Measurements from ENCODE around the genes TMEM200B, PTPRU and ZCCHC17.

DNA sequence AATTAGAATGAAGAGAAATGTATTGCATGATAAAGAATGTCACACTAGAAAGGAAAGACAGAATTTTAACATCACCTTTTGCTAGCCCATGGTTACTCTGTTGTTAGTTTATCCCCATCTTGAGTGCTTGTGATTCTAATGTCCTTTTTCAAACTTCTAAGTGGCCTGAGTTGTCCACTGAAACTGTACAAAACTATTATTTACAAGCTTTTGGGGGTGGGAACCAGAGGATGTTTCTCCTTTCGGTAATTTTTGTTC, 40.6 kb downstream of the TMEM200B start:
- PRO-cap, result no peak

DNA sequence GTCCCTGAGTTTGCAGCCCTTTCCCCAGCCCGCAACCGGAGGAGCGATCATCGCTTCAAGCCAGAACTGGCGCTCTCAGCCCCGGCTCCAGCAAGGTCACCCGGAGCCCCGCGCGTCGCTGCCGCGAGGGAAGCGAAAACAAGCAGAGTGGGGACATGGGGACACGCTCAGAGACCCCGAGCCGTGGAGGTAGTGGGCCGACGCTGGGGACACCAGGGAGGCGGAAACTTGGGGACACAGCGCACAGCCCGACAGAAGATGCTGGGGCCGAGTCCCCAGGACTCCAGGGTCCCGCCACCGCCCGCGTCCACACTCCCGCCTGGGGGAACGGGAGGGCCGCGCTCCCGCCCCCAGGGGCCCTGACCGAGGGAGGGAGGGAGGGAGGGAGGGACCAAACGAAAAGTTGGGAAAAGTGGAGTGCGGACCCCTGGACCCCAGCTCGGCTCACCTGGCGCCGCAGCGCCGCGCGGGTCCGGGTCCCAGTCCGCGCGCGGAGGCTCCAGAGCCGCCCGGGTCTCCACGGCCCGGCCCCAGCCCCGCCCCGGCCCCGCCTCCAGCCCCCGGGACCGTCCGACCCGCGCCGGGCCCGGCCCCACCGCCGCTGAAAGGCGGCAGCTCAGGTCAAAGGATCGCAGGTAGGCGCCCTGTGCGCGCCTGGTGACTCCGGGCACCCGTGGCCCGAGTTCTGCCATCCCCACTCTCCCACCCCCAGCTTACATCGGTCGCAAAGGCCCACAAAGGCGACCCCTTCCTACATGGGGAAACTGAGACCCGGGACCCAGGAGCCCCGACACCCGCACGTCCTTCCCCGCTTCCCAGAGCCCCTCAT, at the start of gene TMEM200B:
TMEM200B (minus strand) TSS at position 496 of the 829 bp plus-strand sequence.
- PRO-cap, result no peak

DNA sequence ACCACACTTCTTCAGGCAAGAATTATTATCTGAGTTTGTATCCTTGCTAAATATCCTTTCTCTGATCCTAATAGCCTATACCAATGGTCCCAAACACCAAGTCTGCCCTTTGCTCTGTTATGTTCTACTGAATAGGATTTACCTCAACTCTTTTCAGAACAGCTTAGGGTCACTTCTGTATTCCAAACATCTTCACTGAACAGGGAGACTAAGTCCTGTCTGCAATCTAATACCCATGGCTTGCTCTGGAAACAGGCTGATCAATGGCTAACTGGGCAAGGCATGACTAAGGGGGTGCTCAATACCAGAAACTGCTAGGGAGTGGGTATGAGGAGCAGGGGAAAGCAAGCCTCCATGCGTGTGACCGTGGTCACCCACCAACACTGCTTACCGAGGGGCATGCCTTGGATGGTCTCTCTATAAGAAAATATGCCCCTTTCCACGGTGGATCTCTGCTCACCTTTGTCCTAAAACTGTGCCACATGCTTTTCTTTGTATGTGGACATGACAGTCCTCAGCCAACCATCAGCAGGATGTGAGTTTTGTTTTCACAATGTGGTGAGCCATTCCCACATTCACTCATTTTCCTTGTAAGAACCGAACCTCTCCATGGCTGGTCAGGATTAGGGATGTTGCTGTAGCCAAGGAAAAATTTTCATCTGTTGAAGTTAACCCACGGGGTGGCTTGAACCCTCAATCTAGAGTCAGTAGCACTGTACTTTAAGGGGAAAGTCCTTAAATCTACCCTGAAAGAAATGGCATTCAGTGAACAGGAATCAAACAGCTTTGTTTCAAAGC, 16.1 kb downstream of the SRSF4 start:
- PRO-cap, result no peak

GRCh38 chr1:29227349-29228041, 3.2 kb downstream of the MECR start:
- PRO-cap, result no peak

DNA sequence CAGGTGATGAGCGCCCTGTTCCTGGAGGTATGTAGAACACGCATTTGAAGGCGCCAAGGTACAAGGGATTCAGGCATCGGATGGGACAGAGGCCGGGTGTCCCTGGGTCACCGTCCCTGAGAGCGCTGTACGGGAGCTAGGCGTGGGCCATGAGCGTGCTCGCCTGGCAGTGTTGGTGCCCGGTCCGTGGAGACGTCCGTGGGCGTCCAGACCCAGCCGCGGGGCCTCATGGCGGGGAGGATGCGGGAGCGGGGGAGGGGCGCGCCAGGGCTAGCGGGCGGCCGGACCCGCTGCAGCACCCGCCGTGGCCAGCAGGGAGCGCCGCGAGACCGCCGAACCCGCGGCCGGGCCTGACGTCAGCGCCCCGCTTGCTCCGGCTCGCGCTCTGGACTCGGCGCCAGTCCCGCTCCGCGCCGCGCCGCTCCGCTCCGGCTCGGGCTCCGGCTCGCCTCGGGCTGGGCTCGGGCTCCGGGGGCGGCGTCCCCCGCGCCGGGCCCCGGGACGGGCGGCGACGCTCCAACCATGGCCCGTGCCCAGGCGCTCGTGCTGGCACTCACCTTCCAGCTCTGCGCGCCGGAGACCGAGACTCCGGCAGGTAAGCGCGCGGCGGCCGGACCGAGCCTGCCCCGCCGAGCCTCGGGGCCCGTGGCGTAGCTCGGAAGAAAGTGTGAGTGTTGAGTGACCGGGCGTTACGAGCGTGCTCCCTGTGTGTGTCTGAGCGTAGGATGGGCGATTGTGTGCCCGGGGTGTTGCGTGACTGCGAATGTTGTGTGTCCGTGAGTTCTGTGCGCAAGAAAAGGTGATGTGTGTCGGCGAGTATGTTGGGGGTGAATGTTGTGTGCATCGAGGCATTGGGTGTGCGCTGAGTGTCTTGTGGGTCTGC, at the start of gene PTPRU:
PTPRU (plus strand) TSS at position 400 of the 883 bp plus-strand sequence.
- PRO-cap, result no peak

- PRO-cap, result no peak
These were observed 47.2 kb downstream of the PTPRU start for GRCh38 chr1:29283214-29284319.

GRCh38 chr1:29900691-29901064, 664.4 kb downstream of the PTPRU start:
- PRO-cap, result no peak

DNA sequence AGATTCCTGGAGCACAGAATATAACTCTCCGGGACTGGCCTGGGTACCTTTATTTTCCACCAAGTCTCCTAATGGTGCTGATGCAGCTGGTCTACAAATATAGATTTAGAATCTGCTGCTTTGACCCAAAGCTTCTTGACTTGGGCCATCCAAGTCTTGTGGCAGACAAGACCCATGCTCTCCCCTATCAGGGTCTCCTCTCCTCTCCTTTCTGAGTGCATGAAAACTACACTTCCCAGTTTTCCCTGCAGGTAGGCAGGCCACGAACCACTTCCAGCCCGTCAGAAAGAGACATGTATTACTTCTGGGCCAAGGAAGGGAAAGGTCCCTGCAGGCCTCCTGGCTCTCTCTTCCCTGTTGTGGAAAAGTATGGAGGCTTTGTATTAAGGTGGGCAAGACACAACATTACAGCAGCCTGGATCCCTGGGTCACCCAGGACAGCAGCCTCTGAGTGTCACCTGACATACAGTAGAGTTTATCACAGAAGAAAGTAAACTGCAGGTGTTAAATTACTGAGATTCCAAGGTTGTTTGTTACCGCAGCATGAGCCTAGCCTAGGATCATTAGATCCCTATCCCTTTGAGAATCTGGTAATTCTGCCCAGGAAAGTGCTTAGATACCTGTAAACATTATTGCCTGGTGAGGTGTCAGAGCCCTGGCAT, 717.4 kb downstream of the MATN1 start:
- PRO-cap, result no peak

- PRO-cap, result no peak
These were observed 525.9 kb downstream of the MATN1 start for GRCh38 chr1:30197534-30197933.

- PRO-cap, result no peak
These were observed 201.2 kb downstream of the MATN1 start for GRCh38 chr1:30522181-30522678.

- PRO-cap, result no peak
These were observed 1.5 kb downstream of the LAPTM5 start for GRCh38 chr1:30756096-30756533.

- PRO-cap, result no peak
These were observed 24.7 kb upstream of the LAPTM5 start for GRCh38 chr1:30782301-30782625.

- PRO-cap, result no peak
These were observed 31.0 kb upstream of the LAPTM5 start for GRCh38 chr1:30788513-30789123.

DNA sequence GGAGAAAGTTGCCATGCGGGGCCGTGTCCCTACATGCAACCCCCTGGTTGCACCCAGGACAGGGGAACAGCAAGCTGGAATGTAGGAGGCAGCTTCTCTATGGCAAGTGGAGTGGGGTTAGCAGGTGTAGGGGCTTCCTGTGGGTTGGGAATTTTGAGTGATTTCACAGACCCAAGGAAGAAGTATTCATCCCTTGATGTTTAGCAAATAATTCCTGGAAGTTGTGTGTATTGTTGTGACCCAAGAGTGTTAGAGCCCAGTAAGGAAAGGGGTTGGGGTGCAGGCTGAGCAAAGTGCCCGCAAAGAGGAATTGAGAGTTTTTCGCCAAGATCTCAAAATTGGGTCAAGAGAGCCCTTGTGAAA, 72.9 kb upstream of the LAPTM5 start:
- PRO-cap, result no peak

DNA sequence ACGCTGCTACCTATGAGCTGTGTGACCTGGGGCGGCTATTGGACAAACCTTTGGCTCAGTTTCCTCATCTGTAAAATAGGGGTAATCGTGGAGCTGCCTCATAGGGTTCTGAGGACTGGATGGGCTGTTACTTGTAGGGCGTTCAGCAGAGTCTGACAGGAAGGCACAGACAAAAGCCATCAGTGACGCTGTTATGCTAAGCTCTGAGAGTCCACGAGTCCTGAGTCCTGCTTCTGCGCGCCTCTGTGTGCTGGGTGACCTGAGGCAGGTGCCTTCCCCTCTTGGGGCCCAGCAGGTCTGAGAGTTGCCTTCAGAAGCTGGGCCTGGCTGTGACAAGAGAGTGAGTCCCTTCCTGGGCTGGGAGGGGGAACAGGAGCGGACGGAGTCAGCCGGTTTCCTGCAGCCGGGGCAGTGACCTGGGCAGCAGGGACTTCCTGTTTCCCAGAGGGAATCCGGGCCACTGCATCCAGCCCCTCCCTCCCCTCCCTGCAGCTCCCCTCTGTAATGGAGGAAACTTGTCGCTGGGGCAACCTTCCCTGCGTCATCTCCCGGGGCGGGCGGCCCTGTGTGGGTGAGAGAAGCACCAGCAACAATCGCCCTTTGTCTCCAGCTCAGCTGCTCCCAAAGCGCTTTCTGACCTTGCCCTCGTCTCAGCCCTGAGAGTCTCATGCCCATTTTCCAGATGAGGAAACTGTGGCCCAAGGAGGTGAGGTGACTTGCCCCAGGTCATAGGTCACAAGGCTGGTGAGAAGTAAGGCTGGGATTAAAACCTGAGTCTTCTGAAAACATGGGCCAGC, 61.2 kb downstream of the SDC3 start:
- PRO-cap, result no peak

DNA sequence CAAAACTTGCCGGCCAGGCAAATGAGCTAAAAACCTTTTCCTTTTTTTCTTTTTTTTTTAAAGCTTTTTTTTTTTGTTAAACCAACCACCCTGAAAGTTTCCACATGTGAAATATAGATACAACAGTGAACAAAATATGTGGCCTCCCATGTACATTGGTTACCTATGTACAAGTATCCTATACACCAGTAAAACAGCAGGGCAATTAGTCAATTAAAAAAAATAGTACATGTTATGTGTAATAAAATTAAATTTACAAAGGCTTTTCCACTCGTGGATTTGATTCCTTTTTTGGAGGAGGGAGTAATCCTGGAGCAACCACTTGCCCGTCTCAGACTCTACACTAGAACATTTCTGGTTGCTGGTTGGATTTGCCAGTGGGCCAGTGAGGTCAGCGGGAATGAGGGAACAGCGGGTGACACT, 24.2 kb upstream of the SDC3 start:
- PRO-cap, result no peak

DNA sequence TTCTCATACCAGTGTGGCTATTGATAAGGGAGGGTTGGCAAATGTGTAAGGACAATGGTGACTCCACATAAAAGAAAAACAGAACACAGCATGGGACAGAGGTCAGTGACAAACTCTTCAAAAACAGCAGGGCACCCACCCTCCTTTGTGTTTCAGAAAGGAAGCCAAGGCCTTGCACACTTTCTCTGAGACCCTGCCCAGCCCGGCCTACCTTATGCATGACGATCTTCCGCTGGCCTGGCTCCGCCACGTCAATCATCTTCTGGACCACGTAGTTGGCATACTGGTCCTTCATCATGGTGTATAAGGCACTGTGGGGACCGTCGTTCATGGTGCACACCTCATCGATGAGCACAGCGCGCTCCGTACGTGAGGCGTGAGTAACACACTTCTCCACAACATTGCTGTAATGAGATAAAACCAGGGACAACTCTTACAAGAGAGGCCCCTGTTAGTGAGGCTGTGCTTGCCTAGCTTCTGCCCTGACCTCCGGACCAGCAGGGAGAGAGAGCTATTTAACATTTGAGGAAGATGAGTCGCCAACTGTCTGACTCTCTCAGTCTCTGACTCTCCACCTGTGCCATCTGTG, 28.0 kb upstream of the SDC3 start:
- PRO-cap, result no peak

DNA sequence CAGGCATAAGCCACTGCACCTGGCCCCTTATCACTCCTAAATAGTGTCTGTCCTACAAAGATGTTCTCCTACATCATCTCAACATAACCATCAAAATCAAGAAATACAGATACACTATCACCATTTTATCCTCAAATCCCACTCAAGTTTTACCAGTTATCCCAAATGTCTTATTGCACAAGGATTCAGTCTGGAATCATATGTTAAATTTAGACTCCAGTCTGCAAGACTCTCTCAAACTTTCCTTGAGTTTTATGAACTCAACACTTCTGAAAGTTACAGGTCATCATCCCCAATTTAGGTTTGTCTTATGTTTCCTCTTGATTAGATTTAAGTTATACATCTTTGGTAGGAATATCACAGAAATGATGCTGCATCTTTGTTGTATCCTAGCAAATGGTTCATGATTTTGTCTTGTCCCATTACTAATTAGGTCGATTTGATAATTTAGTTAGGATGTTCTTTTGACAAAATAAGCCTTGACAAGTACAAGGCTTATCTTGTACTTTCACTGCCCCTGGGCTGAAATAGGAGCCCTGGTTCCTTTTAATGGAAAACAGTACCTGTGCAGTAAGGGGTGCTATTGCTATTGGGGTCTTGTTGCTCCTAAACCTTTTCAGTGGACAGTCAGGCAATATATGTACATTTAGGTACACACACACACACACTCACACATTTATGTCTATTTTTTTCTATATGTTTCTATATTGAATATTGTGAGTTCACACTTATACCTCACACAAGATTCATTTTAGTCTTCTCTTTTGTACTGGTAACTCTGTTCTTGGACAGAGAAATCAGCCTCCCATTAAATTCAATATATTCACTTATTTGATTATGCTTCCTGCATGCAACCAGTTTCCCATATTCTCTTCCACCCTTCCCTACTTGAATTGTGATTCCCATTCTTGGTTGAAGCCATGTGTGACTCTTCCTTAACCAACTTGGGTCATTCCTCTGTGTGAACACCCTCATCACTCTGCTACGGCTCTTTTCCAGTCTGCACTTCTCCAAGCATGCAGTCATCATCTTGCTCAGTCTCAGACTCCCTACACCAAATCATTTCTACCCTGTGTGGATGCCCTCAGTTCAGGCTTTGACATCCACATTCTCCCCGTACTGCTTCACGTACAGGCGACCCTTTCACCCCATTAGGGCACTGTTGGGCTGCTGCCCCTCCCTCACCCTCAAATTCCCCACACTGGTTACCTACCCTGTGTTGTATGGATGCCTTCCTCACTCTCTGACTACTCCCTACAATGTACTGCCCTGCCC, 10.6 kb downstream of the SNRNP40 start:
- PRO-cap, result no peak

GRCh38 chr1:31296882-31297526, at the start of gene ZCCHC17:
Gene ZCCHC17 (plus strand): TSS chr1:31297032.
- PRO-cap, result bidirectional peak, plus-strand start at chr1:31297032, minus-strand start at chr1:31296722

DNA sequence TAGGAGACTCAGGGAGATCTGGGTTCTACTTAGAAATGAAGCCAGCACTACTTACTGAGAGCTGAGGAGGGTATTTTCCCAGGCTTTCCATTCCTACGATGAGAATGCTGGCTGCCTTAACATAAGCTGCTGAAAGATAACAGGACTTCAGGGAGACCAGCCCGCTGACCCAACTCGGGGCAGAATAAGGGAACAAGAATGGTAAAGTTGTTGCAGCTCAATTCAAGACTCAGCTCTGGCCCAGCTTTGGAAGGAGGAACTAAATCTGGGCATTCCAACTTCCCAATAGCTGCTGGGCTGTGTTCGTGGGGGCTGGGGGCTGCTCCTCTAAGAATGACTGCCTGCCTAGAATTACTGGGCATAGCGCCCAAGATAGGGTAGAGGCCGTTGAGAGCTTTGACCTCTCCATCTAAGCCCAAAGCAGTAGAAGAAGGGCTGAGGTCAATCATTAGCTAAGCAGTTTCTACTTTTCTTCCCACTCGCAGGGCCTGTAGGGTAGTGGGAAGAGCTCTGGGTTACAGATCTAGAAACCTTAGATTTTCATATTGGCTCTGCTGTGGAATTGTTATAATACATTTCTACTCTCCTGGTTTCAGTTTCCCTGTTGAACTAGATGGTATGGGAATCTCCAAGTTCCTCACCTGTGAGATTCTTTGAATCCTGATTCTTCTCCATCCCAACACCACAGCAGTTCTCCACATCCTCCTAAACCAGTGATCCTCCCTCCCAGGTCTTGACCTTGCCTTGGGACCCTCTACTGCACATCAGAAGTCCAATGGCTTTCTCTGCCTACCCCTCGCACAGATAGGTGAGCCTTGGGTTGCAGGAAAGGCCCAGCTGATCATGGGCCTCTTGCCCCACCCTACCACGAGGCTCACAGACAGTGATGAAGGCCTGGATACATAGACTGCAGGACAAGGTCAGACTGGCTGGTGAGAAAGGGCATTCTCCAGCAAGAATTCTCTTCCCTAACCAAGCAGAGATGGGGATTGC, 1.1 kb downstream of the FABP3 start:
- PRO-cap, result no peak